HT1080 (cell line): ENCODE measurements around a stretch of chr12.

GRCh38 chr12:114667880-114668125 is 16.2 kb downstream of the TBX3 start:
RAMPAGE:
- cytosol, long total RNA, result no peak
- long total RNA, result no peak
- nucleus, long total RNA, result no peak

GRCh38 chr12:114687753-114688325 is 3.9 kb upstream of the TBX3 start:
RAMPAGE:
- cytosol, long total RNA, result no peak
- long total RNA, result no peak
- nucleus, long total RNA, result no peak

RAMPAGE:
- cytosol, long total RNA, result no peak
- long total RNA, result no peak
- nucleus, long total RNA, result no peak
Measured at GRCh38 chr12:115398120-115399070, 714.4 kb upstream of the TBX3 start.

DNA sequence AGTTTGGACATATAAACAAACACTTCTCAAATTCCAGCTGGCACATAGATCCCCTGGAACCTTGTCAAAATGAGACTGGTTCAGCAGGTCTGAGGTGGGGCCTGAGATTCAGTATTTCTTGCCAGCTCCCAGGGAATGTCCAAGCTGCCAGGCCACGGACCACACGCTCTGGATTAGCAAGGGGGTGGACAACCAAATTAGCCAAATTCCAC is 789.3 kb upstream of the TBX3 start:
RAMPAGE:
- cytosol, long total RNA, result no peak
- long total RNA, result no peak
- nucleus, long total RNA, result no peak

DNA sequence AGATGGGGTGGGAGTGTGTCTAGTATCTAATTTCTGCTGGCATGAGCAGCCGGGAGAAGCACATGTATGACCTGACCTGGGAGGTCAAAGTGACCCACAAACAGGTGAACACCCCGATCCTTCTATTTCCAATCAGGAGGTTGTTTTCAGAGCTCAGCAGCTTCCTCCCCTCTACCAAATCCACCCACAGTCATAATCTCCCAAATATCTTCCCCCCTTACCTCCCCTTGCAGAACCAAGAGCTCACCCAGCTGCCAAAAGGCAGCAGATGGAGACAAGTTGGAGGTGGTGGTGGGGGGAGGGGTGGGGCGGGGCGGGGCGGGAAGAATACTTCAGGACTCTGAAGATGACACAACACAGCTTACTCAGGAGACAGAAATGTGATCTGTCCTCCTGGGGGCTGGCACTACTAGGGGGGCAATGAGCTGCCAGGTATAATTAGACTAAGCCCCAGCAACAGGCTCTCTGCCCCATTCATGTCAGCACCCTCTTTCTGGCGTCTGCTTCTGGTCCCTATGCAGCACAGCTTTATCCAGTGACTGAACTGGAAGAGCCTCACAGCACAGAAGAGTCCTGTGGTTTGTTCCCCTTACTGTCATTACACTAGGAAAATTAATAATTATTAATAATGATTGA is 407.1 kb downstream of the MED13L start:
RAMPAGE:
- cytosol, long total RNA, result no peak
- long total RNA, result no peak
- nucleus, long total RNA, result no peak

GRCh38 chr12:116060734-116061371 is 216.6 kb downstream of the MED13L start:
RAMPAGE:
- cytosol, long total RNA, result no peak
- long total RNA, result no peak
- nucleus, long total RNA, result no peak

DNA sequence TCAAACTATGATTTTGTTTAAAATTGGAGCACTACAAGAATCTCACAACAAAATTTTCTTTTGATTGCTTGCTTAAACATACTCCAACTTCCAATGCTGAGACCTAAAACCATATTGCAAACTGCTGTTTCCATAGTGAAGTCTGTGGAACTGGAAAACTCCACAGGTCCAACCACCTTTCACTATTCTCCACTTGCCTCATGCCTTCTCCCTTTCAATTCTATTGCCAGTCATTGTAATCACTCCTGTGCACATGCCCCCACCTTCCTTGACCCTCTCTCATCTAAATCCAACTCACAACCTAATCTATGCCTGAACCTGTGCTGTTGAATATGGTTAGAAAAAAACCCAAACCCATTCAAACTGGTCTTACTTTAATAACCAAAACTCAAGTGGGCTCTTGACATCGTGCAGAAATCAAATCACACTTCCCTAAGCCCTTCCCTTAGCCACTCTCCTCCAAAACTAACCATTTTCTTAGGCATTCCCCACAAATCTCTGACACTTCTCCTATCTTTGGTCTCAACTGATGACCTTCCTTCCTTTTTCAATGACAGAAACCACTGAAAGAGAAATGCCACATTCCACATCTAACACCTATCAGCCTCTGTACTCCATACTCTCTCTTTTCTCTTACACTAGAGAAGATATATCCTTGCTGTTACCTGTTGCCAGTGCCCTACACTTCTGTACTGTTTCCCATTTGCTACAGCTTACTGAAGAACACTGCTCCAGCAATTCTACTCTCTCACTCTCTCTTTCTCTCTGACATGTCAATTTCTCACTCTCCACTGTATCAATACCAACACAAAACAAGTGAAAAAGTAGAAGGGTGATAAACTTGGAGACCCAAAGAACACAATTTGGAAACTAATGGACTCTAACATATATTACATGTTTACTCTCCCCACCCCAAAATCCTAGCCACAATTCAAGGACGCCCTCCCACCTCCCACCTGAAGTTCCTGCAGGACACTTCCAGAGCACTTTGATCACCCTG is 95.3 kb downstream of the MED13L start:
RAMPAGE:
- cytosol, long total RNA, result no peak
- long total RNA, result no peak
- nucleus, long total RNA, result no peak

RAMPAGE:
- cytosol, long total RNA, result no peak
- long total RNA, result no peak
- nucleus, long total RNA, result no peak
Measured at GRCh38 chr12:116280568-116281339, 3.3 kb upstream of the MED13L start.

DNA sequence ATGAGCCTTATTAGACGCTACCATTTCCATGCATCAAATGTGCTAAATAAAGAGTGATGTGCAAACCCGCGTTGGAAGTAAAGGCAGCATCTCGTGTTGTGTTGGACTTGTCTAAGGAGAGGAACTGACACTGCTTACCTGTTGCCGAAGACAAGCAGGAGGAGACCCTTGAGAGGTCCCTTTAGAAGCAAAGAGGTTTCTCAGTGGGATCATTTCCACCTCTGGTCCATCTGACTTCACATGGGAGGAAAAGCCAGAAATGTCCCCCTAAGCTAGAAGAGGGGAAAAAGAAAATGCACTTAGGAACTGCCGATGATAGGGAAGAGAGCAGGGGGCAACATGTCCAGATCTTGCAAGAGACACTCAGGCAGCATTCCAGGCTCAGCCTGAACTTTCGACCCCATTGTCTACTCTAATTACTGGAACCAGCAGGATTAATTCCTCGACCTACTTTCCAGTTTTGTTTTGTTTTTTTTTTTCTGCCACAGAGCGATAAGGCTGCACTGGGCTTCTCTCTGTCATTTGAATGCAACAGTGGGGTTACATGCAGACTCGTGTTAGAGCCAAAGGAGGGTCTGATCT is 68.6 kb upstream of the MED13L start:
RAMPAGE:
- cytosol, long total RNA, result no peak
- long total RNA, result no peak
- nucleus, long total RNA, result no peak

RAMPAGE:
- cytosol, long total RNA, result no peak
- long total RNA, result no peak
- nucleus, long total RNA, result no peak
Measured at GRCh38 chr12:116444216-116444846, 114.8 kb upstream of the MAP1LC3B2 start.

DNA sequence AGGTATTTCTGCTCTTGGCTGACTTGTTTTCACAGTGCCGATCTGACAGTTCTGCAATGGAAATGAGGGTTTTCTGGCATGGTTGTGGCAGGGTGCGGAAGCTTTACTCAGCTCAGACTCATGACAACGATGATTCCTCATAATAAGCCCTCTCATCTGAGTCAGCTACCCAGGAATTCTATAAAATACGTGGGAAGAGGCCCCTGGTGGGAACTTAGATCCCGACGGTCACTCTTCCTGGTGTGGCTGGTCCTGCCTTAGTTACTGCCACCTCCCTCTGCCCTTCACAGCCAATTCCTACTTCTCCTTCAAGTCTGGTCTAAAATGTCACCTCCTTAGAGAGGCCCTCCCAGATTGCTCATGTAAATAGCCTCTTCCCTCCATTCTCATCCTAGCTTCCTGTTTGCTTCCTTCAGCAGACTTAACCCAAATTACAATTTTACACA is 104.2 kb upstream of the MAP1LC3B2 start:
RAMPAGE:
- cytosol, long total RNA, result no peak
- long total RNA, result no peak
- nucleus, long total RNA, result no peak

RAMPAGE:
- cytosol, long total RNA, result no peak
- long total RNA, result no peak
- nucleus, long total RNA, result no peak
Measured at GRCh38 chr12:116455402-116456643, 103.4 kb upstream of the MAP1LC3B2 start.

RAMPAGE:
- cytosol, long total RNA, result no peak
- long total RNA, result no peak
- nucleus, long total RNA, result no peak
Measured at GRCh38 chr12:116528932-116529504, 30.2 kb upstream of the MAP1LC3B2 start.

DNA sequence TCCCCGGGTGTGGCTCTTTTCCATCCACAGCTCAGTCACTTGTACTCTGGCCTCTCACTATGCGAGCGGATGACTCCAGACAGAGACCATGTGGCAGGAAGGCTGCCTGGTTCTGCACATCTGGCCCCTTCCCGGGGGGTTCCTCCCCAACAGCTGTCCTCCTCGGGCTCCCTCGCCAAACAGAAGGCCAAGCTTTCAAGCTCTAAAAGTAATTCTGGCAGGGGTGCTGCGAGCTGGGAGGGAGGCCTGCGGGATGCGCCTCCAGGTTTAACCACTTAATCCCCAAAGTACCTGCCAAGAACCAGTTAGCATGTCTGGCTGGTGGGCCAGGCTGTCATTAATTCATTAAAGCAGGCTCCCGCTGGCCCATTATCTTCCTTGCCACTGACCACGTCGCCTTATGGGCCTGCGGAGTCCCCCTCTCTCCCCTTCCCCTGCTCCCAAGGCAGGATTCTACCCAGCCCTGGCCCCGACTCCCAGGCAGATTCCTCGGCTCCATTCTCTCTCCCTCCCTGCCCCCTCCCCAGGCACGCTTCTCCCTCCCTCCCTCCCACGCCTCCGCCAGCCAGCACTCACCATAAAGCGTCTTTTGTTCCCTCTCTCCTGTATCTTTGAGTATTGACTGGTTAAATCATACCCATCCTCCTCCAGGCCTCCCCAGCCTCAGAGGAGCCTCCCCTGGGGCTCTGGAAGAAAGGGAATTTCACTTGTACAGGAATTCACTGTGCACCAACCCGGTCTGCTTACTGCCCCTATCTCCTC is 4.9 kb downstream of the HRK start:
RAMPAGE:
- cytosol, long total RNA, result no peak
- long total RNA, result no peak
- nucleus, long total RNA, result no peak

RAMPAGE:
- cytosol, long total RNA, result no peak
- long total RNA, result no peak
- nucleus, long total RNA, result no peak
Measured at GRCh38 chr12:116885320-116885845, 4.1 kb upstream of the HRK start.

RAMPAGE:
- cytosol, long total RNA, result no peak
- long total RNA, result no peak
- nucleus, long total RNA, result no peak
Measured at GRCh38 chr12:117069026-117069693, 30.1 kb downstream of the TESC start.

DNA sequence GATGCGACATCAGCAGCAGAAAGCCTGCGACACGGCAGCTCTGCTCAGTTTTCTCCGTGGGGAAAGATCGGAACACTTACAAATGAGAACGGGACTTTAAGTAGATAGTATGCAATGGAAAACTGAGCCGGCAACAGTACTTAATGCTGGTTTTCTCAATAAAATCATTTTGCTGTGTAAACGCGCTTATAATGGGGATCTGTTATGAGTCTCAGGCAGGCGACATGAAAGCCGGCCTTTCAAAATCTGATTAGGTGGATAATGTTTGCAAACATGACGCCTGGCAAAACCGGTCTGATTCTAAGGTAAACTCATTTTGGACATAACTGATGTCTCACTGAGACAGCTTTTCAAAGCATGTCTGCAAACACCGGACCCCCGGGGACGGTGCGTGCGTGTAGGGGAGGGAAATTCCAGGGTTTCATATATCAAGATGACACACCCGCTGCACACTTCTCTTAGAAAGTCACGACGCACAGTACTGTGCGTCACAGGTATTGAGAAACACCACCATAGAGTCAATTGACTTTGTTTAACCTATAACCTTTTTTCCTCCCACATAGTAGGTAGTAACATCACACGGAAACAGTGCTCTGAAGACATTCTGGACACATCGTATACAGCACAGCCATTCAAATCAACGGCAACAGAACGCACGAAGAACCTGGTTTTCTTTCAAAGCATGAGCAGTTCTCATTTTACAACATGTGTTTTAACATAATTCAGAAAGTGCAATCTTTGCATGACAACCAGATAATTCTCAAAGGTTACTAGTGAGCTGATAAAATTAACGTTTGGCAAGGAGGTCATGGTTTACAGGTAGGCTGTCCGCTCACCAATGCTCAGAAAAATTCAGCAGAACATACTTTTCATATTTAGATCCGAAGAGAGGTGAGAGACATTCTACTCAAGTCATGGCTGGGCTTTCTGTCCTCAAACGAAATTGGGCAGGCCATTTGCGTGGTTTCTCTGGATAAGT is 43.9 kb upstream of the TESC start:
RAMPAGE:
- cytosol, long total RNA, result no peak
- long total RNA, result no peak
- nucleus, long total RNA, result no peak

DNA sequence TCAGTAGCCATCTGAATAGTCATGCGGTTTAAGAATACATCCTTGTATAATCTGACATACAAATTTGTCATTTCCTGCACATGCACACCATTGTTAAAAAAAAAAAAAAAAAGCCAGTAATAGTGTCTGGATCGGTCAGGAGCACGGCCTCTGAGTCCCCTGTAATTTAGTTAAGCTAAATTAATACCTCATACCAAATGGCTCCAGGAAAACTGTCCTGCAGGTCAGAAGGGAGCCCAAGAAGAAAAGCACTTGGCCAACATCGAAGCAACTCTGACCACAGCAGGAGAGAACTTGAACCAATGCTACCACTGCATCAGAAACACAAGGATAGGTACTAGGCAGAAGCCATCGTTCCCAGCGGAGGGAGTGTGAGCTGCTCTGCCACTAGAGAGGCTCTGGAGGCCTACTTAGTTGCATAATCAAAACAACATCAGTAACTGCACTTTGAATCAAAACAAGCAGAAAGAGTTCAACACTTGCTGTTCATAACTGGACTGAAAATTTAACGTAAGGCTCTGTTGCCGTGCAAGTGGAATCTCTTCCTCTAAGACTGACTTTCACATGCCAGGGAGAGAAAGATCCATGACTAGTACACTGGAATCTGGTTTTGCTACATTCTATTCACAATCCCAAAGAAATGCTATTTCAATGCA is 17.1 kb downstream of the RFC5 start:
RAMPAGE:
- cytosol, long total RNA, result no peak
- long total RNA, result no peak
- nucleus, long total RNA, result no peak

DNA sequence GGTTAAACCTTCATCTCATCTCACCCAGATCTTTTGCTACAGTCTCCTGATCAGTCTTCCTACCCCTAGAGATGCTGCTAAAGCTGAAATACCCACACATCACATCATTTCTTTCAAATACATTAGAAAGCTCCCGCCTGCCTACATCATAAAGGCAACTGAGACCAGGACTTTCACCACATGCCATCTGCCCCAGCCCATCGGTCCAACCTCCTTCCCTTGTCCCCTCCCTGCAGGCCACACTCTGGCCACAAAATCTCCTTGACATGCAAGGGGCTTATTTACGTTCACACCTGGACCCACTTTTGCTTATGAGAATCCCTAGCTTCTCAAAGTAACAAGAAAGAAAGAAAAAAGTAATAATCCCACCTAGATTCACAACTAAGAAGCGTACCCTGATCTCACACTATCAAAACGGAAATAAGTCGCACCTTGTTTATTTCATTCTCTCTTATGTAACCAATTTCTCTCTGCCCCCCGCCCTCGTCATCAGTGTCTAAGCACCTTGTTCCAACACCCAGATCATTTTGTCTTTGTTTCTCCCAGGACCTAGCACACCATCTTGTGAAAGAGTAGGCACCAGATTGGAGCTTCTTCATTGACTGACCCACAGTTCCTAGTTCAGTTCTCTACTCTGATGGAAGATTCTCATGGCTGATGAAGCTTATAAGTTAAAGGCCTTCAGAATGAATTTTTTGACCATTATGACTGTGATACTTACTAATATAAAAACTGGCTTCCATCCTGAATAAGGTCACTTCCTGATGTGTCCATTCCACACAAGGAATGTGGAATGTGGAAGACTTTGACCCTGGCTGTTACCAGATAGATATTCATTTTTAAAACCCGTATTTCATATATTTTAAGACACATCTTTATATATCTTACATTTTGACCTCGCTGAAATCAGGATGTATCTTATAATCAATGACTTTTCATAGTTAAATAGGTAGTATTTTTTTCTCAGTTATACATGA is 7.7 kb downstream of the WSB2 start:
RAMPAGE:
- cytosol, long total RNA, result no peak
- long total RNA, result no peak
- nucleus, long total RNA, result no peak

GRCh38 chr12:118055863-118056904 is 4.8 kb downstream of the WSB2 start:
RAMPAGE:
- cytosol, long total RNA, result no peak
- long total RNA, result no peak
- nucleus, long total RNA, result no peak